Umbilical cord (tissue), 2 donors: Measurements from ENCODE around the genes CYBB and H2AL3.

- RAMPAGE, long total RNA, result no peak
These were observed 178.6 kb downstream of the DMD start for GRCh38 chrX:33032591-33033218.

DNA sequence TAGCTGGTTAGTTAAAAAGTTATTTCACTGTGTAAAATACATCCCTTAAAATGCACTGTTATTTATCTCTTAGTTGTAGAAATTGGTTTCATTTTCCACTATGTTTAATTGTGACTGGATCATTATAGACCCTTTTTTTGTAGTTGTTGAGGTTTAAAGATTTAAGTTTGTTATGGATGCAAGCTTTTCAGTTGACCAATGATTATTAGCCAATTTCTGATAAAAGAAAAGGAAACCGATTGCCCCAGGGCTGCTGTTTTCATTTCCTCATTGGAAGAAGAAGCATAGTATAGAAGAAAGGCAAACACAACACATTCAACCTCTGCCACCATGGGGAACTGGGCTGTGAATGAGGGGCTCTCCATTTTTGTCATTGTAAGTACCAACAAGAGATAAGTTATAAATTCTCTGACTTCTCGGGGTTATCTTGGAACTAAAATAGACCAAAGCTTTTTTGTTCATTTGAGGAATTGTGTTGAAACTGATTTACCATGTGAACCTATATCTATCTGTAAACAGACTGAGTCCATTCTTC lies at the start of gene CYBB:
Gene CYBB (plus strand): TSS at position 312 of the 535 bp plus-strand sequence.
- RAMPAGE, long total RNA, result no peak

DNA sequence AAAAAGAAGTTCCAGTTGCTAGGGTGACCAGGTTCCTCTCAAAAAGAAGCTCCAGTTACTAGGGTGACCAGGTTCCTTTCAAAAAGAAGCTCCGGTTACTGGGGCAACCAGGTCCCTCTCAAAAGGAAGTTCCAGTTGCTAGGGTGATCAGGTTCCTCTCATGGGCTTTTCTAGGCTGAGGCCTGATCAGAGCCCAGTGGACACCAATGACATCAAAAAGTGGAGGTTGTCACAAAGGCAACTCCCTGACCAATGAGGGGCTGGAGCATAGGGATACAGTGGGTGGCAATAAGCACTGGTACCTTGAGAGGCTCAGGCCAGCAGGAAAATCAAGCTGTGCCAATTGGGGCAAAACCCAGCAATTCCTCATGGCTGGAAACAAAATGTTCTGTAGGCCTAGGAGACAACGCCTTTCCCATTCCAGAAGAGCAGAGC lies at the start of gene H2AL3:
Gene H2AL3 (plus strand): TSS at position 297 of the 435 bp plus-strand sequence.
- RAMPAGE, long total RNA, result no peak

DNA sequence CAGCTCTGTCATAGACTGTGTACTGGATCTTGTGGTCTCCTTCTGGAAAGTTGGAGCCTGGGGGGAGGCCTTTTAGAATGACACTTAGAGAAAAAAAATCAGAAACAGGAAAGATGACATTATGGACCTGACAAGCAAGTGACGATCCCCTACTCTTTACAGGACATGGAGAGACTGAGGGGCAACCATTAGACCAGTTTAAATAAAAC lies 59.8 kb downstream of the SRPX start:
- RAMPAGE, long total RNA, result no peak

GRCh38 chrX:38817123-38817448 lies 15.8 kb downstream of the MID1IP1 start:
- RAMPAGE, long total RNA, result no peak

- RAMPAGE, long total RNA, result no peak
These were observed 69.1 kb downstream of the MID1IP1 start for GRCh38 chrX:38869885-38871237.

GRCh38 chrX:38987155-38987492 lies 185.9 kb downstream of the MID1IP1 start:
- RAMPAGE, long total RNA, result no peak

- RAMPAGE, long total RNA, result no peak
These were observed 626.9 kb downstream of the BCOR start for GRCh38 chrX:39470897-39471222.

DNA sequence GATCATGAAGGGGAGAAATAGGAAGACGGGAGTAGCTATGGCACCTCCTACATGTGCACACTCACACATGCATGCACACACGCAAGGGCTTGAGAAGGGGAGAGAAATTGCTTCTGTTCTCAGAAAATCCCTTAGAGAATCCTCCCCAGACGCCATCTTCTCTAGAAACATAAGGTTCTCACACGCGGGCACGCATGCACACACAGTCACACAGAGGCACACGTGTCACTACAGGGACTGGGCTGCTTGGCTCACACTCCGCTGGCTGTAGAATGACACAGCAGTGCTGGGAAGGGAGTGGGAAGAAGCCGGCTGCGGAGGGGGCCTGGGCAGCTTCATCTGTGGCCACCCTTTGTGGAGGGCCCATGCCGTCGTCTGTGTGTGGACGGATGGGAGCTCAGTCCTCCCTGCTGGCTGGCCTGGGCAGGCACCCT lies 621.3 kb downstream of the BCOR start:
- RAMPAGE, long total RNA, result no peak

GRCh38 chrX:39736084-39736662 lies 361.6 kb downstream of the BCOR start:
- RAMPAGE, long total RNA, result no peak

GRCh38 chrX:40012391-40012721 lies 85.4 kb downstream of the BCOR start:
- RAMPAGE, long total RNA, result no peak

DNA sequence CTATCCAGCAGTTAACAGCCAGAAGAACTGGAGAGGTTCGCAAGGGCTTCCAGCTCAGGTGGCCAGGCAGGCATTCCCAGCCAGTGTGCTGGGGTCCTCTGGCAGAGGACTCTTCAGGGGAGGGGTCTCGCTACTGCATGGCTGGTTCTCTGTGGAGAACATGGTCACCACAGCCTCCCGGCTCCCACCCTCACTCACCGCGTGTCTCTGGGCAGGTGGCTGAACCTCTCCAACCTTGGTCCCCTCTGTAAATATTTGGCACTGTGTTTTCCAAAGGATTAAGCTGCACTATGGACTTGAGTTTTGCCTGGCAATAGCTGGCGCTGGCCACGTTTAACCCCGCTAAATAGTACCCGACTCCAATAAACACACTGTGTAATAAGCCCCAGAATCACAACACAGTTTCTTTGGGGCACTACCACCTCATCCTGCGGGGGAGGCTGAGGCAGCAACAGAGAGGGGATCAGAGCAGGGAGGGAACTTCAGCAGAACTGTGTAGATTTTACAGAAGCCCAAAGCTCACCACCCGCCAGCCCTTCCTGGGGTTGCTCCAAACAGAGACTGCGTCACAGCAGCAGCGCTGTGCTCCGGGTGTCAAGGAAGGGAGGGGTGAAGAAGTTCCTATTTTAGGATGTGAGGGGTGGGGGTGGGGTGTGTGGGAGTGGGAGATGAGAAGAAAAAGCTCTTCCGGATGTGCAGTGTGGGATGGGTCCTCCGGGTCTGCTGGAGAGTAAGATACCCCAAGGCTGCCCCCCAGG lies 15.1 kb downstream of the BCOR start:
- RAMPAGE, long total RNA, result no peak

GRCh38 chrX:40090911-40091685 lies 6.7 kb downstream of the BCOR start:
- RAMPAGE, long total RNA, result no peak

DNA sequence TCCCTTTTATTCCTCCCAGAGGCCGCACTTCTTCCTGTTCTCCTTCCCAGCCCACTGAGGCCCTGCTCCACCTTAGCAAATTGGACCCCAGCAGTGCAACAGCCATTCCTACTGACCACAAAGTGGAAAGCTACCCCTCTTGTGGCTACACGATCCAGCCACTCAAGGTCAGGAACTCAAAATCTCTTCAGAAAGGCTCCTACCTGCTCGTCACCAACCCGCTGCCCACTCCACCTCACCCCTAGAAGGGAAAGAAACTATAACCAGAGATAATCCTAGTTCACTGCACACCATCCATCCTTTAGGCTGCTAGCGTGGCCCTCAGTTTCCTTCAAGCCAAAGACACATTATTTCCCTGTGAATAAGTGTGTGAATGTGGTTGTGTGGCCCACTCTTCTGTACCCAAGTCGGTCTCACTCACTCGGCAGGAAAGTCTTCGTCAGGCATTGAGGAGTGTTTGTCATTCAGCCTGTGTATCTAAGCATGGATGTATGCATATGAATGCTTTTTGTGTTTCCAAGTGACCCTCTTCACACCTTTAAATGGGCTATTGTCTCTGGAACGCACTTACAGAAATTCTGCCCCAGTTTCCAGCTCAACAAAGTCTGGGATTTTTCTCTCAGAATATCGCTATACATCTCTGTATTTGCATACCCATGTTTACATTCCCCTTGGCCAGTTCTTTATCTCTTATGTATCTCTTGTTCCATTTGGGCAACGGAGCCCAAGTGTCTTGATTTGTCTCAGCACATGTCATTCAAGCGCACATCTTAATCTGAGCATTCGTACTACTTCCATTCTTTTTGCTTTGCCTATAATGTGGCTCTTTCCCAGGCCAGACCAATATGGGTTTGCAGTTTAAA lies 5.0 kb downstream of the BCOR start:
- RAMPAGE, long total RNA, result no peak

DNA sequence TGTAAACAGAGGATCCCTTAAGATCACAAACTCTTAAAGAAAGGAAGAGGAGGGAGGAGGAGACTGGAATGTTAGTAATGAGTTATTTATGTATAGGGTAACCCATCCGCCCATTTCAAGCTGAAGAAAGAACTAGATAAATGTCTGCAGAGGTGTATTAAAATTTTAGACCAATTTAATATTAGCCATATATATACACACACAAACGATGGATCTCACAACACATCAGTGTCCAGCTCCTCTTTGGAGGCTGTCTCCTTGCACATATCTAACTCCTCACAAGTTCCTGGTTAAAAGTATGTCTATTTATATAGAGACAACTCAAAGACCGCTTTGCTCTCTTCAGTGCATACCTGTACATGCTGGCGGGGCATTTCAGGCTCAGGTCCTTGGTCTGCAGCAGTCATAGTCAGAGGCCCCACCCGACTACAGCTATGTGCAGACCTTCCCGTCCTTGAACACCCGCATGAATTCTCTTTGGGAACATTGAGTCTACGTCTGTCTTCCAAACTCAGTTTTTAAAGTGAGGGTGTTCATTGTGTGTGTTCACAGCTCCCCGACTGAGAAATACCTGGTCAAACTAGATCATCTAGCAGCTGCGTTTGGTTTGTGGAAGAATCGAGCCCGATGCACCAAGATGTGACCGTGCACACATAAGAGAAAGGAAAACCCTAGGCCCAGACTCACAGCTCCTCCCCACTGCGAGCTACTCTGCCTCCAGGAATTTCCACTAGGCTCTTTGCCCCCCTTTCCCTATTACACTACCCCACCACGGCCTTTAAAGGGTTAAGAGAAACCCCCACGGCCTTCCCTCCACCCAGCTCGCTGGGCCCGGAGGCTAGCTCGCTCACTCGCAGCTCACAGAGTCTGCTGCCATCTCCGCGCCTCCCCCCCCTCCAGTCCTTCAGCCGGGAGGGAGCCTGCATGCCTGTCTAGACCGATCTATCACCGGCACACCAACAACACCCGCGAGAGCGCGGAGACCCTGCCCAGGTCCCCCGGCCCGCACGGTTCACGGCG lies 4.1 kb downstream of the BCOR start:
- RAMPAGE, long total RNA, result no peak

GRCh38 chrX:40108842-40109619 lies 11.3 kb upstream of the BCOR start:
- RAMPAGE, long total RNA, result no peak

GRCh38 chrX:40171623-40171763 lies 73.7 kb upstream of the BCOR start:
- RAMPAGE, long total RNA, result no peak

GRCh38 chrX:40172777-40173182 lies 75.0 kb upstream of the BCOR start:
- RAMPAGE, long total RNA, result no peak

DNA sequence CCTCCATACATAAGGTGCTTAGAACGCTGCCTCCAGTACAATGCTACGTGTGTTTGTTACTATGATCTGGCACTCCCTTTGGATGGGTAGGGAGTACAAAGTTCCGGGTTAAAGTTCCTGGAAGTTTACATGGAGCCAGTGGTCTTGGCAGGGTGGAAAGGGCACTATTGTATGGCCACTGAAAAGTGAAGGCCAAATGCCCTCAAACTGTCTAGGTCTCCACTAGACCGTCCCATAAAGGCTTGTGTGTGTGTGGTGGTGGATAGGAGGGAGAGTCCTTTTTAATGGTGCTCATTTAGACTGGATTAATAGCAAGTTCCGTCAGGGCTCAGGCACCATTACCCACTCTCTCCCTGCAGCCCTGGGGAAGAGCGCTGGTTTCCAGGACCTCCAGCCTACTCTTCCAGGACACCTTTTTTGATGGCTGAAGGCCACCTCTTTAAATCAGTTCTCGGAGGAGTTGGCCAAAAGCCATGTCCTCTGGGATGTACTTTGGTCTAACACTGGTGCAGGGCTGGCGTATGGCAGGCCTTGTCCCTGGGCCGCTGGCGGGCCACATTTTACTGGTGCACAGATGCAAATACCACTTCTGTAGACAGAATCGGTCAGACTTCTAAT lies 75.7 kb upstream of the BCOR start:
- RAMPAGE, long total RNA, result no peak

DNA sequence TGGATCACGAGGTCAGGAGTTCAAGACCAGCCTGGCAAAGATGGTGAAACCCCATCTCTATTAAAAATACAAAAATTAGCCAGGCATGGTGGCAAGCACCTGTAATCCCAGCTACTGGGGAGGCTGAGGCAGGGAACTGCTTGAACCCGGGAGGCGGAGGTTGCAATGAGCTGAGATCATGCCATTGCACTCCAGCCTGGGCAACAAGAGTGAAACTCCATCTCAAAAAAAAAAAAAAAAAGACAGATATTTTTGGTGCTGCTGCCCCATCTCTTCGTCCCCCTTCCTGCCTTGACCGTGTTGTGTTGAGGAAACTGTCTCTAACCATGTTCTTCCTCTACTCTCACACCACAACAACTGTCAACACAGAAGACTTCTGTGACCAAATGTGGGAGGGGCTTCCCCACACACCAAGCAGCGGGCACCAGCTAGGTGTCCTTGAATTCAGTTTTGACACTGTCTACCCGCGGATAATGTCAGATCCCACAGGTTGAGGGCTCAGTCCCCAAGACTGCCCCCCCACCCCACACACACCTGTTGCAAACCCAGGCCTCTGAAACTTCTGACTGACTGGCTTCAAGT lies 104.6 kb upstream of the BCOR start:
- RAMPAGE, long total RNA, result no peak